Peyer's patch (tissue), 4 donors: Measurements from ENCODE around the gene NOD1.

DNA sequence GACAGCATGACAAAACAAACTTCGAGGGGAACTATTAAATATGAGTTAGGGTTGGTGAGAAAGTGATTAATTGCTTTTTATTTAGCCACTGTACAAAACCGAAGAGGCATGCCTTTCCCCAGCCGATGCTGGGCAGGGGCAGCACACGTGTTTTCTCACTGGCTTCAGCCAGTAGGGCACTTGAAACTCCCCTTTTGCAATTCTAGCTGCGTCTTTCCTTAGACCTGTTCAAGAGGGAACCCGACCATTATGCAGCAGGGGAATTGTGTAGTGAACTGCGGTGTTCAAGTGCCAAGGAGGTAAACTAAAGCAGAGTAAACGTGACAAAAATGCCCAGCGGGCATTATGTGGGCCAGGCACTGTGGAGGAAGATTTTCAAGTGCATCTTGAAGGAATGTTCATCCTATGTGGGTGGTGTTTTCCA is 3.2 kb downstream of the WIPF3 start:
- PRO-cap: no peak
- RAMPAGE, long total RNA, 4 experiments: no peak in any of the 4 experiments

- PRO-cap: no peak
- RAMPAGE, long total RNA, 4 experiments: no peak in any of the 4 experiments
These were observed 66.5 kb downstream of the SCRN1 start for GRCh38 chr7:29922840-29923687.

DNA sequence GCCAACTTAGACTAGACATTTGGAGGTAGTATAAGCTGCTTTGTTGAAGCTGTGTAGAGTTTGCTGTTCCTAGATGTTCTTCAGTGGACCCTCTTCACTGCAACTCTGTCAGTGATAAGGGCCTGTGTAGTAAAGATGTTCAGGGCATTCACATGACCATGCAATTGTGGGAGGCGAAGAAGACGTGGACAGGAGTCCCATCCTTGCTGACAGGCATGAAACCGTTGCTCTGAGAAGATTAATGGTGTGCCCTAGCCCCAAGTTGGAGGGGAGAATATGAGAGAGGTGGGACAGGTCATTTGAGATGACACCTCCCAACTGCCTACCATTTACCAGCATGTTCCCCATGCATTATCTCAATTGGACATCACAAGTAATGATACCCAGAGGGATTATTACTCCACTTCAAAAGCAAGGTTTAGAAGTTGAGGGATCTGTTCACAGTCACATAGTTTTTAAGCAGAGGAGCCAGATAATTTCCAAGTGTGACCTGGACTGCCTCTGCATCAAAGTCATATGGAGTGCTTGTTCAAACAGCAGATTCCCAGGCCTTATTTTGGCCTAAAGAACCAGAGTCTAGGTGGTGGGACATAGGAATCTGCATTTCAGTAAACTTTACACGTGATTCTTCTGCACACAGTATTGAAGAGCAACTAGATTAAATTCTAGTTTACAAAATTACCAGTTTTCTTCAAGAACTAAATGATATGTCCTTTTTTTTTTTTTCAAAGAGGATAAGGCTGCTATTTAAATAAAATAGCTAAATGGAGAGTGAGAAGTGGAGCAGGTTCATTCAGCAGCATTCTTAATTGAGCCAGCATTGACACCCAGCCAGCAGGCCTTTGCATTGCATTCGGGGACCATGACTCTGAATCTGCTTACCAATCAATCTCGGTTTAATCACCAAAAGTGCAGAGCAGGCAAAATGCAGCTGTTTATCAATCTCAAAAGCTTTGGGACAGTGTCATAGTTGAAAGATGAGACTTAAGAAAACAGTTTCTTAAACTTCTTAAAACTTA is 51.3 kb downstream of the PLEKHA8 start:
- PRO-cap: no peak
- RAMPAGE, long total RNA, 4 experiments: start-site peak on the plus strand in 1 of 4 experiments, centred at position 217 of the sequence, 36 reads per replicate

DNA sequence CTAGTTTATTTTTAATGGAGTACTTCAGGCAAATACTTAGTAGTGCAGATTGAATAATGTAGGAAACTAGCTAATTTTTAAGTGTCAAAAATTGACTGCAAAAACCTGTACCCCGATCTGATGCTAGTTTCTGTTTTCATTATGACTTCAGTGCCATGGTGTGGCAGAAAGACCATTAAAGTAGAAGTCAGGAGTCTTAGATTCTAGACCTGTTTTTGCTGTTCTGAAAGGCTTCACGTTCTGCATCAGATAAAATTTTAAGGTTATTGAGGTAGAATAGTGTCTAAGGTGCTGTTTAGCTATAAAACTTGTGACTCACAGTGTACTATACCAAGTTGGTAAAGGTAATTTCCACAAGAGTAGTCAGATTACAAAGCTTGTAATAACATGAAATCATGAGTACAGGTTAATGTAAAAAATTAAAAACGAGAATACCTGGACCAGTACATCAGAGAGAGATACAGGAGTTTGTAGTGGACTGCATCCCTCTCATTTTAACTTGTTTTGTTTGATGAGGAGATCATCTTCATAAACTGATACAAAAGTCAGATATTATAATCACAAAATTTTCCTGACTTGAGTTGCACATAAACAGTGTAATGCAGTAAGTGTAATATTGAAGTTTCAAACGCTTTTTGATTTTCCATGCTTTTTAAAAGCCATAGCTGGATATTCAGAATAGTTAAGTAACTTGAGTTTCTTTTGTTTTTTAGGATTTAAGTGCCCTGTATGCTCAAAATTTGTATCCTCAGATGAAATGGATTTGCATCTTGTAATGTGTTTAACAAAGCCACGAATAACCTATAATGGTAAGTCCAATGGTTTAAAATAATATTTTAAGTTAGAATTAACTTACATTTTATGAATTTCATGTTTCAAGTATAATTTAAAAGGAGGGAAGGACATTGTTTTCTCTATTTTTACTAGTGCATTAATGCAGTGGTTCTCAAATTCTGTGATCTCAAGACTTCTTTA is 38.8 kb downstream of the ZNRF2 start:
- PRO-cap: no peak
- RAMPAGE, long total RNA, 4 experiments: no peak in any of the 4 experiments

- PRO-cap: no peak
- RAMPAGE, long total RNA, 4 experiments: no peak in any of the 4 experiments
These were observed 85.6 kb downstream of the ZNRF2 start for GRCh38 chr7:30369895-30370418.

- PRO-cap: bidirectional peak, plus-strand start at chr7:30478850, minus-strand start at chr7:30478728
- RAMPAGE, long total RNA, 4 experiments: start-site peak on the minus strand in 3 of 4 experiments, at chr7:30478603-30478788 at its widest, 20 to 53 reads per replicate
These were observed at the start of gene NOD1 for GRCh38 chr7:30478222-30479185. TSS of gene NOD1 (minus strand) at chr7:30478784.

GRCh38 chr7:30504915-30505436 is 347 bp upstream of the GGCT start:
- PRO-cap: bidirectional peak, plus-strand start at chr7:30505079, minus-strand start at chr7:30504798
- RAMPAGE, long total RNA, 4 experiments: no peak in any of the 4 experiments

GRCh38 chr7:30509144-30509548 is 4.5 kb upstream of the GGCT start:
- PRO-cap: no peak
- RAMPAGE, long total RNA, 4 experiments: no peak in any of the 4 experiments

- PRO-cap: no peak
- RAMPAGE, long total RNA, 4 experiments: no peak in any of the 4 experiments
These were observed 25.4 kb downstream of the GARS1 start for GRCh38 chr7:30620018-30620527.

DNA sequence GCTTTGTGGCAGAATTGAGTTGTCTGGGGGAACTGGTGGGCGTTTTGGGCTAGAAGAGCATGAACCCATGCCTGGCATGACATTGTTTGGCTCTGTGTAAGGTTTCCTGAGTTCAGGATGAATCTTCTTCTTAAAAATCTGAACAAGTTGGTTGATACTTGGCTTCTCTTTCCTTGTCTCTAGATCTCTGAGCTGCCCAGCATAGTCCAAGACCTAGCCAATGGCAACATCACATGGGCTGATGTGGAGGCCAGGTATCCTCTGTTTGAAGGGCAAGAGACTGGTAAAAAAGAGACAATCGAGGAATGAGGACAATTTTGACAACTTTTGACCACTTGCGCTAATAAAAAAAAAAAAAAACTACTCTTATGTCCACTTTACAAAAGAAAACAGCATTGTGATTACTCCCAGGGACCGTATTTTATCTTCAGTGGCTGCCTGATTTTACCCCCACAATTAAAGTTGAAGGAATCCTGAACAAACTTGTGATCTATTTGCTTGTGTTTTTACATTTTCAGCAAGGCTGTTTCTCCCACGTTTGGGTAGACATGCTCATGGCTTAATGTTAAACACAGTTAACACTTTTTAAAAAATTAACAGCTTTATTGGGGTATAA is 39.0 kb downstream of the GARS1 start:
- PRO-cap: no peak
- RAMPAGE, long total RNA, 4 experiments: no peak in any of the 4 experiments

DNA sequence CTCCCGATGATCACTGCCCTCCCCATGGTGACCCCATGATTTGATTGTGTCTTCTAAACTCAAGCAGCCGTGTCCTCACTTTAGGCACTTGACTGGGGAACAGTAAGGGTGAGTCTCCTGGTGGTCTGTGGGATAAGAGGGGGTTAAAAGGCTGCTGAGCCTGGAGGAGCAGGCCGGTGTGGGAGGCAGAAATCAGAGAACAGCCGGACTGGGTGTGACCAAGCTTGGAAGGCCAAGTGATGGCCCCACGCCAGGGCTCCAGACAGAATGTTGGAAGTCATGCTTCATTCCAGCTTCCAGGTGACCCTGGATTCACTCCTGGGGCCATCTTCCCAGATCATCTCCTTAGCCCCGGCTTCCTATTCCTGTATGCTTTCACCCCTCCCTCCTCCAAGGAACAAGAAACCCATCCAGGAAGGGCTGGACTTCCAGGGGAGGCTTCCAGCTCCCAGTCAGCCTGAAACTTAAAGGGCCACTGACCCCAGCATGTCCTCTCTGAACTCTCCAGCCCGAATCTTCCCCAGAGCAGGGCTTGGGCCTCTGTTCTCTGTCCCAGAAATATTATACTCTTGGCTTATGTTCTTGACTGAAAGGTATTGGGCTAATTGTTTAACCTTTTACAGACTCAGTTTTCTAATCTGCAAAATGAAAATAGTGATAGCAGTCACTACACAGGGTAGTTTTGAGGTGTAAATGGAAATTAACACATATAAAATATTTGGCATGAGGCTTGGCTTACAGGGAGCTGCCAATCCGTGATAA is 1.1 kb downstream of the INMT start:
- PRO-cap: no peak
- RAMPAGE, long total RNA, 4 experiments: no peak in any of the 4 experiments

DNA sequence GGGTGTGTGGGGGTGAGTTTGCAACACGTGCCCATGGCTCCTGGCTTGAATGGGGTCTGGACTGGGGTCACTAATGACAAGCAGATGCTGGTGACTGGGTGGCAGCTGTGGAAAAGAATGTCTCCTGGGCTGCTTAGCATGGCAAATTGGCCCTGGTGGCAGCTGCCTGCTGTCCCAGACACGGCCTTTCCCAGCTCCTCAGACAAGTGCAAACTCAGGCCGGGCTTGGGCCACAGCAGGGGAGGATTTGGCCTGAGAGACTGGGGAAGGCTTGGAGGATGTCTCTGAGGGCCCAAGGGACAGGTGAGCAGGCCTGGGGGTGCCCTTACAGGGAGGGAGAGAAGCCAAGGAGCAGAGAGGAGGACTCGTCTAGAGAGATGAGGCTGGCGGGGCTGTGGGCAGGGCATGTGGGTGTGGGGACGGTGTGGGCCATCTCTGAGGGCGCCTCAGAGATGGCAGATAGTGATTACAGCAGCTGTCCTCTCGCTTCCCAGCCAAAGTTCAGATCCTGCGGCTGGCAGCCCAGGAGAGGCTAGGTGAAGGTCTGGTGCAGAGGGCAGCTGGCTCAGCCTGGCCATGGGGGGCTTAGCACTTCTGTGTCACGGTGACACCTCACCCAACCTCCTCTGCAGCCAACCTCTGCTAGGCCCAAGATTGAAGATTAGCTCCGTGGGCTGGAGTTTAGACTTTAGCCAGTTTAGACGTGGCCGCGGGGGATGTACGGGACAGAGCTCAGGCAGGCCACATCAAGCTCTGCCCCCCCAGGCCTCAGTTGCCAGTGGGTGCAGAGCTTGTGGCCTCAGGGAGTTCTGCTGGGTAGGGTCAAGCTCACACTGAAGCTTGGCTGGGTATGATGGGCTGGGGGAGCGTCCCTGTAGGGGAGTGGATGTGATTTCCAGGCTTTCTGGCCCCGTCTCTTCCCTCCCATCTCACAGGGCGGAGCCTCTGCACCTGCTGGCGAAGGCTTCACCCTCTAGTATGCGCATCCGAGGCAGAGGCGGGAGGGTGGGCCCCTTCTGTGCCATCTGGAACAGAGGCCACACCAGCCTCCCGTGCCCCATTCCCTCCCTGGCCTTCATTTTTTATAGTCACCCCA is 1.8 kb downstream of the AQP1 start:
- PRO-cap: unidirectional peak, plus-strand start at position 504 of the sequence; bidirectional peak, plus-strand start at position 700 of the sequence, minus-strand start at position 628 of the sequence; unidirectional peak, minus-strand start at position 931 of the sequence
- RAMPAGE, long total RNA, 4 experiments: no peak in any of the 4 experiments

- PRO-cap: no peak
- RAMPAGE, long total RNA, 4 experiments: no peak in any of the 4 experiments
These were observed 49.3 kb upstream of the ITPRID1 start for GRCh38 chr7:31464592-31465032.

DNA sequence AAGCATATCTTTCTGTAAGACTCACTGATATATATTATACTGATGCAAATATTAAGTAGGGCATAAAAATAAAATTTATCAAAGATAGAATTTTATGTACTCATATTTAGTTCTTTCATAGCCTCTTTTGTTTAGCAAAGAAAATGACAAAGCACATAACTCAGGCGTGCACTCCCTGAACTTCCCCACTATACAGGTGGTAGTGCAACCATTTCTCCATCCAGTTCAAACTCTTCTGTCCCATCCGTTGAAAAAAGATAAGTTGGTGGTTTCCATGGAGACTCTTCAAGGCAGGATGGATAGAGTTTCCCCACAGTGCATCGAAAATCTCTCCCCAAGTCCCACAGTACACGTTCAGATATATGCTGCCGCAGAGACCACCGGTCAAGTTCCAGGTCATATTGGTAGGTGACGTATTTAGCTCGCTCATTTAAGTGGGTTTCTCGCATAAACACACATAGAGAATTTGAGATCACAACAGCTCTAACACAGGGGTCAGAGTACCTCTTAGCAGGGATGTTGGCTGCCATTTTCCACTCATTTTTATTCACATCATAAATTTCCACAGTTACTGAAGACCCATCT is 22.3 kb downstream of the KBTBD2 start:
- PRO-cap: no peak
- RAMPAGE, long total RNA, 4 experiments: no peak in any of the 4 experiments

- PRO-cap: no peak
- RAMPAGE, long total RNA, 4 experiments: no peak in any of the 4 experiments
These were observed 11.9 kb downstream of the KBTBD2 start for GRCh38 chr7:32879378-32880363.

DNA sequence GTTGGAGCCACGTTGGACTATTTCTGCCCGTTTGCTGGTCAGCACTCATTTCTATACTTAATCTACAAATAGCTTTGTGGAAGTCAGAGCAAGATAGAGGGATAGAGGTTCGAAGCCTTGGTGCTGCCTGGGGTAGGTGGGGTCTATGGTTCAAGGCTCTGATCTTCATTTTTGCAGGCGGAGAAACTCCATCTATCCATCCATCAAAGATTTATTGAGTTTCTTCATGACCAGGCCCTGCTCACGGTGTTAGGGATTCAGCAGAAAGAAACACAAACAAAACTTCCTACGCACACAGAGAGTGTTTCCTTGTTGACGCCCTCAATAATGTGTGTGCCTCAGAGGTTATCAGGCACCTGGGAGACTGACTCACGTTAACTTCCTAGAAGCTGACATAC is 35.3 kb downstream of the FKBP9 start:
- PRO-cap: no peak
- RAMPAGE, long total RNA, 4 experiments: no peak in any of the 4 experiments

GRCh38 chr7:33108200-33108465 is 1.1 kb downstream of the RP9 start:
- PRO-cap: no peak
- RAMPAGE, long total RNA, 4 experiments: no peak in any of the 4 experiments

DNA sequence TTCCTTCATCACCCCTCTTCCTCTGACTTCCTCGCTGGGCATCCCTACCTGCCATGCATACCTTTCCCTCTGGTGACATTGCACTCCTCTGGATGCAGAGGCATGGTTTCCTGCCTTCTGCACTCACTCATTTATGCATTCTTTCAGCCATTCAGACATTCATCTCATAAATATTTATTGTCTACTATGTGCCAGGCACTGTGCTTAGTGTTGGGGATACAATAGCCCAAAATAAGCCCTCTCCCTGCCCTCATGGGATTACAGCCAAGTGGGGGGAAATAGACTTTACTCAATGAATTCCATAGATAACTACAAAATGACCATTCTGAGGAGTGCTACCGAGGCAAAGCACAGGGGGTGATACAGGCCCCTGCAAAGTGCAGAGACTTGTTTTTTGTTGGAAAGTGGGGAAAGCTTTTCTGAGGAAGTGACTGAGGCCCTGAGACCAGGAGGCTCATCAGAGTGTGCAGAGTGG is 274.6 kb upstream of the BMPER start:
- PRO-cap: unidirectional peak, minus-strand start at position 252 of the sequence
- RAMPAGE, long total RNA, 4 experiments: no peak in any of the 4 experiments

DNA sequence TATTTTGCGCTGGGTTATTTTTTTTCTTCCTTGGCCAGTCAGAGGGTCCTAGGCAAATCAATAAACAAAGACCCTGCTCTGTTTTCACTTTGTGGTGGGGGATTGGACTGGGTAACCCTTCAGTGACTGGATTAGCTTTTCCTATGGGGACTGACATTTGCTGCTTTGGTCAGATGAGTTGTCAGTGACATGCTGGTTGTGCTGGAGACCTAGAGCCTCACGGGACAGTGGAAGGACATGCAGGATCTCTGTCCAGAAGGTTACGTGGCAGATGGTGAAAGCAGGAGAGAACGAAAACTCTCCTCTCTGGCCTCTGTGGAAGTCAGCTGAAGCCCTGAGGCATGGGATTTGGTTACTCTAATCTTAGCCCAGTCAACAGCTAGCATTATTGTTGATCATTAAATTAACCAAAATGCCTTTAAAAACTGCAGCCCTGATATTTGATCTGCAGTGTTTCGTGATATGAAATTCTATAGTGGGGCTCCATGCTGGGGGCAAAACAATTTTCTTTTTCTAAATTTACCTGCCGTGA is 90.0 kb upstream of the BMPER start:
- PRO-cap: no peak
- RAMPAGE, long total RNA, 4 experiments: no peak in any of the 4 experiments

DNA sequence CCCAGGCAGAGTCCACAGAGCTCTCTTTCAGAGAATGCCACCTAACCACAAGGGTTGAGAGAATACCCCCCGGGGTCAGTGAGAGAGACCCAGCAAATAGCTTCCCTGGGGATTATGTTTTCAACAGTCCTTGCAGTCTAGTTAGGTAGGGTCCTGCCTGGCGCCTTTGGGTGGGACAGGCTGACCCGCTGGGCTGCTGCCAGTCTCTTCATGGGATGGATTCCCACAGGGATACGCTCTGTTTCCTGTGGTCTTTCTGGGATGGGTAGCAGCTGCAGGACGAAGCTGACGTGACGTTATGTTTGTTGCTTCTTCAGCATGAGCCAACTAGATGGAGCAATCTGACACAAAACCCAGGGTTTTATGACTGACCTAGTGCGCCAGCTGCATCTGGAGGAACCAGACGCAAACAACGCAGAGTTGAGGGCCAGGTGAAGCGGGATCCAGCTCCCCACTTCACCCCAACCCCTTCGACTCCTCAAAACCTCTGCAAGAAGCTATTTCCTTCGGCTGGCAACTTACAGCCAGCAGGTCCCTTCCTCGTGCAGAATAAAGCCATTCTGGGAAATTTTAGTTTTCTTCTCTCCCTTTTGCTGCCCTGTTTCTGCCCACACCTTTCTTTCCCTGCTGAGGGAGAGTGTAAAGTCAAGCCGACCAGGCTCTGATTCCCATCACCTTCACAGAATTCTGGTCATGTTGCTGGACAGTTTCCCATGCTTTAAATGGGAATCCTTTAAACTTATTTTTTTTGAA is 16.3 kb downstream of the BMPER start:
- PRO-cap: unidirectional peak, plus-strand start at position 417 of the sequence
- RAMPAGE, long total RNA, 4 experiments: no peak in any of the 4 experiments